GM12892 (cell line): ENCODE results near the gene GPATCH2.

GRCh38 chr1:214362097-214362335 is 81.1 kb downstream of the SMYD2 start:
- RRBS = no CpG with 5 or more reads among the region's 1 CpG

GRCh38 chr1:214548858-214549430 is 2.5 kb downstream of the PTPN14 start:
- RRBS = no CpG with 5 or more reads among the region's 2 CpGs

GRCh38 chr1:215586023-215586720 is 19.1 kb downstream of the KCTD3 start:
- RRBS = no CpG with 5 or more reads among the region's 6 CpGs

DNA sequence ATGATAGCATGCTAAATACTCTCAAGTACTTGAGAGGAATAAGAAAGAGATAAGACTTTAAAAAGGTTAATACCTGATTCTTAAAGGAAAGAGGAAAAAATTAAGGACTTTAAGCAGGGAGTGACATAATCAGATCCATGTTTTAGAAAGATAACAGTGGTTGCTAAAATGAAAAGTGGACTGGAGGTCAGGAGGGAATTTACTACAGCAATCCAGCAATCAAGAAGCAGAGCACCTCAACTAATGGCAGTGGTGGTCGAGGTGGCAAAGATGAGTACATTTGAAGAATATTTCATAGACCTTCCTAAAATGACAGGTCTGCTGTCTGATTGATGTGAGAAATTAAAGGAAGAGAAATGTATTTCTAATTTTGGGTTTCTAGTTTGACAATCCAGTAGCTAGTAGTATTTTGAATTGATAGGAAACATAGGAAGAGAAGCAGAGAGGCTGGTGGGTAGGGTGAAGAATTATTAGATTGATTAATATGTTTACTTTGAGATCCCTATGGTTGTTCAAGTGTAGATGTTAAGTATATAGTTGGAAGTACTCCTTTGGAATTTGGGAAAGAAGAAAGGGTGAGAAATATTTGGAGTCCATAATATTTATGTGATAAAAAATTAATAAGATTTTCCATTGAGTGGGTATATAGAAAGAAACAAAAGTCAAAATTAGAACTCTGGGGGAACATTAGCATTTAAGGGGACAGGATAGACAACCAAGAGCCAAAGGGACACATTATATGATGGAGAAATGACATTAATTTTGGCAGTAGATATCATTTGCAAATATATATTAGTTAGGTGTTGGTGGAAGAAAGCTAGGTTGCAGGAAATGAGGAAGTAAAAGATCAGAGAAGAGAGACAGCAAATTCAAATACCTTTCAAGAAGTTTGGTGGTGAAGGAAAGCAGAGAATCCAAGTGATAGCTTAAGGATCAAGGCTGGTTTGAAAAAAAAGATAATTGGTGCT is 29.0 kb downstream of the KCTD3 start:
- RRBS = no CpG with 5 or more reads among the region's 1 CpG

- RRBS = no CpG with 5 or more reads among the region's 2 CpGs
Measured at GRCh38 chr1:215619950-215620500, 52.9 kb downstream of the KCTD3 start.

DNA sequence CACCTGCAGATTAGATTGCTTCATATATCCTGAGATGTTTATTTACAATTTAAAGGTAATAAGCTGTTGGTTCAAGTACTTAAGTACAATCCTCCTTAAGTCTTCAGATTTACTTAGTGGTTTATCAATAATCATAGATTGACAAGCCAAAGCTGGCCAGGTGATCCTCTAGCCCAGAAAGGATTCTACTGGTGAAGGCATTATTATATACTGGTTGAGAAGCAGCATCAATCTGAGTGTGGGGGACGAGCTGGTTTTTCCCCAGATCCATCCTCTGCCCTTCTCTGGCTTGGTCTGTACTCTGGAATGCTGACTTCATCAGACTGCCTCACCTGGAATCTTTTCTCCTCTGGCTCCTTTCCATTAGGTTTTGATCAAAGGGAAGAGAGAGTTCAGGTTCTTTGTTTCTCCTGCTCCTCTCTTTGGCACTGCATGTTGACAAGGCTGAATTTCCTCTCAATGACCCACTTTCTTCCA is 93.9 kb downstream of the KCTD3 start:
- RRBS = no CpG with 5 or more reads among the region's 1 CpG

DNA sequence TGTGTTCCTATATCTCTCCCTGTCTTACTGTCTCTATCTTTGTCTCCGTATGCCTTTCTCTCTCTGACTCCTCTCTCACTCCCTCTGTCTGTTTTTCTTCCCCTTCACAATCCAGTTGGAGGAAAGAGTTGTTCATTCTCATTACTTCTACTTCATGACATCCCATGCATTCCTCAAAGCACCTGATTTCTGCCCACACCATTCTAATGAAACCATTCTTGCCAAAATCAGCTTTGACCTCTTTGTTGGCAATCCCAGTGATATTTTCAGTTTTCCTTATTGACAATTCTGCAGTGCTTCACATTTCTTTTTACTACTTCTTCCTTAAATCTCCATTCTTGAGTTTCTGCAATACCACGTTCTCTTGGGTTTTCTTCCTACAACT is 97.4 kb downstream of the ESRRG start:
- RRBS = no CpG with 5 or more reads among the region's 2 CpGs

DNA sequence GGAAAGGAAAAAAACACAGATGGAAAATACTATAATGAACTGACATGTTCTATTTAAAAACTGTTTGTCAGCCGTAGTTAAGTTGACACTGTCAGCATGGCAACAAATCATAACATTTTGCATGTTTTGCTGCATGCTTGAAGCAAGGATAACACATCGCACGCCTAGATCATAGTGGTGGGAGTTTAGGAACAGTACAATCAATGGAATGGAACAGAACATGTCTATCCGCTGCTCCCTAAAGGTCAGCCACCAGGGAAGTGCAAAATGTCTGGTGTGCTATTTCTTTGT is 62.5 kb upstream of the ESRRG start:
- RRBS = no CpG with 5 or more reads among the region's 4 CpGs

GRCh38 chr1:217137314-217138089 is 414.3 kb upstream of the ESRRG start:
- RRBS = 68% methylated on average over 10 of the region's 56 CpGs

- RRBS = 2% methylated on average over 7 of the region's 44 CpGs
Measured at GRCh38 chr1:217630603-217631700, at the start of gene GPATCH2. Gene GPATCH2, minus strand, starts transcription at chr1:217631090.

GRCh38 chr1:218357212-218357637 is 12.1 kb downstream of the TGFB2 start:
- RRBS = no CpG with 5 or more reads among the region's 5 CpGs

- RRBS = no CpG with 5 or more reads among the region's 2 CpGs
Measured at GRCh38 chr1:218421733-218422079, 76.6 kb downstream of the TGFB2 start.

DNA sequence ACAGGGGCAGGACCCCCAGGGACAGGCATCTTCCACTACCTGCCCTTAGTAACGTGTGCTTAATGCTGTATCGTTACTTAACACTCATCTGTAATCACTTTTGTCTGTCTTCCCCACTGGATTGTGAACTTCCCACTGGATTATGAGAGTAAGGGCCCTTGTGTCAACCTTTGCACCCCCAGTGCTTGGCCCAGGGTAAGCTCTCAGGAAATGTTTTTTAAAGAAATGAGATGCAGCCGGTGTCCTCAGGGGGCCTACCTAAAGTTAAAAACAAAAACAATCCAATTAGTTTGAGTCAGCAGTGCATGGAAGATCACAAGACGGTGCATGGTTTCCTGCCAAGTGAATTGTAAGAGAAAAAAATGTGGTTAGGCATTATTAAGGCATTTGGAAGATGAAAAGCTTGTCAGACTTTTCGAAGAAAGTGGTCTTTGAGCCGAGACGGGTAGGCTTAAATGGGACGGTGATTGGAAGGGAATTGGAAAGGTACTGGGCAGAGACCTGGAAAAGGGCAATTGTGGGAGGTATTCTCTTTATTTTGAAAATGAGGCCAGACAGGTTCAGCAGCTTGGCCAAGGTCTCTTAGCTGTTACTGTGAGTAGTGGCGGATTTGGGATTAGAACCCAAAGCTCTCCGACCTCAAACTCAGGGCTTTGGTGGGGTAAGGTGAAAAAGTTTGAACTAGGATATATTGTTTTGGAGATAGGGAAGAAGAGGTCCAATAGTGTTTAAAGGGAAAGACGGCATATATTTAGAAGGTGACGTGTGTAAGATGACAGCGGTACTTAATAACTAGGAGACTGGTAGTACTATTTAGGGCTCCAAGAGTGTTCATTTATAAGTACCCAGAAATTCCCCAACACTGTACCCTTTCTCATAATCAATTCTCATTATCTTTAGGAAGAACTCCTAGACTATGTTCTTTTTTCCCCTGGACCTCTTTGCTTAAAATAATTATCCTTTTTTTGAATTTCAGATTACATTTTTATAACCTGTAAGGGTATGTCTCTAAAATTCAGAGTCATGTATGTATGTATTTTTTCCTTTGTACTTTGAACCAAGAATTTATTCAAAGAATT is 1.2 kb downstream of the LYPLAL1 start:
- RRBS = no CpG with 5 or more reads among the region's 13 CpGs

- RRBS = no CpG with 5 or more reads among the region's 3 CpGs
Measured at GRCh38 chr1:220018852-220019331, 27.4 kb downstream of the EPRS1 start.

- RRBS = no CpG with 5 or more reads among the region's 4 CpGs
Measured at GRCh38 chr1:220269895-220271028, 2.0 kb downstream of the RAB3GAP2 start.

DNA sequence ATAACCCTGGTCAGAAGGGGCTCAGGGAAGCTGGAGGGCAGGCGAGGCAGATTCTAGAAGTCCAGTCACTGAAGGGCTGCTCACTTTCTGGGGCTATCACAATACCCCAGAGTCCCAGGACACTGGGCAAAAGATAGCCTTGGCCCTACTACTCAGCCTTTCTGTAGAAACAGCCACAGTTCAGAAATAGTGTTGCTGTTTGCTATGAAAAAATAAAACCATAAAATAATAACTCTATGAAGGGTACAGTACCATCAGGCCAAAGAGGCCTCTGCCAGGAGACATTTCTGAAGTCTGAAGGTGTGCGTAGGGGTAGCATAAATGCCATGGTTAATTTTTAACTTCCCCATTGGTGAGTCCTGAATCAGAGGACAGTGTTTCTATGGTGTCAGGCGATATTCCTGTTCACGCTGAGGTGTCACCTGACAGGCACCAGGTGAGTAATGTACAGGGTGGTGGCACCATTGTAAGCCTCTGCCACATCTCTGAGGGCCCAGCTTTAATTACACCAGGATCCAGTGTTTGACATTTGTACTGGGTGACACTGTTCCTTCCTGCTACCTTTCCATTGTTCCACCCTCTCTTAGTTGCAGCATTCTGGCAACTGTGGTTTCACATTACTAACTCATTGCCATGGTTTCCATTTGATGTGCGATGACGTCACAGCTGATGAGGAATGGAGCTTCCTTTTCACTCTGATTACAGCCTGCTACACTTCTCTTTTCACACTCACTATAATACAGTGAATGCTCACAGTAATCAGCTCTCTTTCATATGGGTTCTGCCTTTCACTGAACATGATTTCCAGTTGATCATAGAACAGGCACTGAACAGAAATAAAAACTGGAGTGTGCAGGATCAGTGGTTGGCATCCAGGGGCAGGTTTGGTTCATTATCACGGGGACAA is 40.7 kb upstream of the MARK1 start:
- RRBS = no CpG with 5 or more reads among the region's 7 CpGs

GRCh38 chr1:220642967-220643509 is 47.1 kb upstream of the C1orf115 start:
- RRBS = no CpG with 5 or more reads among the region's 6 CpGs

DNA sequence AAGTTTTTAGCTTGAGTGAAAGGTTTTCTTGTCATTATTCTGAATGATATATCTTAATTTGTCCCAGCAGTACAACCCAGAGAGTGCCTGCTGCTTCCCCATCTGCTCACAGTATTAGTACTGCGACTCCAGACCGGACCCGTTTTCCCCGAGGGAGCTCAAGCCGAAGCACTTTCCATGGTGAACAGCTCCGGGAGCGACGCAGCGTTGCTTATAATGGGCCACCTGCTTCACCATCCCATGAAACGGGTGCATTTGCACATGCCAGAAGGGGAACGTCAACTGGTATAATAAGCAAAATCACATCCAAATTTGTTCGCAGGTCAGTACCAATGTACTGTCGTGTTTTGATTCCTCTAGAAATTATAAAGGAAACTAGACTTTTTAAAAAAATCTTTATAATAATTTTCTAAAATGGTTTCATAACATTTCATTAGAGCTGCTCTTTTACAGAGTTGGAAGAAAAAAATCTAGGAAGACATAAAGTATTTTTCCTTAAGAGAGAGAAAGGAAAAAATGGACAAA is 37.1 kb upstream of the C1orf115 start:
- RRBS = 94% methylated on average over 5 of the region's 13 CpGs

- RRBS = no CpG with 5 or more reads among the region's 3 CpGs
Measured at GRCh38 chr1:220751522-220752033, 3.5 kb downstream of the MTARC2 start.

DNA sequence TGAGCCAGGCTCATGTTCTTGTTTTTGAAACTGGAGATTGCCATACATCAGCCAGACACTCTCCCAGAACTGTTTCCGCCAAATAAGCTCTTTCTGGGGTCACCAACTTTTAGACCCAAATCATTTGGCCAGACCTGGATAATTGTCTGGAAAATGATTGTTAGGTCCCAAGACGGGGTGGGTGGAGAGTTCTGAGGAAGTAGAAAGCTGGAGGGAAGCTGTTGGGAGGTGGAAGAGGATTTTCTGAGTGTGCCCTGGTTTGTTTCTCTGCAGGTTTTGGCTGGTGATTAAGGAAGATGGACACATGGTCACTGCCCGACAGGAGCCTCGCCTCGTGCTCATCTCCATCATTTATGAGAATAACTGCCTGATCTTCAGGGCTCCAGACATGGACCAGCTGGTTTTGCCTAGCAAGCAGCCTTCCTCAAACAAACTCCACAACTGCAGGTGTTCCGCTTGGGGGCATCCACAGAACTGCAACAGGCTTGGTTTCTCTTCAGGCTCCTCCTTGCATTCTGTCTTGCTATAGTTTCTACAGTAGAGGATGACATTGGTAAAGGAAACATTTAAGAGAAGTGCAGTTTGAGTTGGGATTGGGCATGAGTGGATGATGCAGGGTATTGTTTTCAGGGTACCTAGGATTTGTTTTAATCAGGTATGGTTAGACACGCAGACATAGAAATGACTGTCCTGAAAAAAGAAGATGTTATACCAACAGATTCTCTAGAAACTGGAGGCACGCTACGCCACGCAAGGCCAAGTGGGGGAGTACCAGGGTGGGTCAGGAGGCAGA is 6.7 kb downstream of the MTARC2 start:
- RRBS = no CpG with 5 or more reads among the region's 10 CpGs